ENCODE measurements around a stretch of chr1.

DNA sequence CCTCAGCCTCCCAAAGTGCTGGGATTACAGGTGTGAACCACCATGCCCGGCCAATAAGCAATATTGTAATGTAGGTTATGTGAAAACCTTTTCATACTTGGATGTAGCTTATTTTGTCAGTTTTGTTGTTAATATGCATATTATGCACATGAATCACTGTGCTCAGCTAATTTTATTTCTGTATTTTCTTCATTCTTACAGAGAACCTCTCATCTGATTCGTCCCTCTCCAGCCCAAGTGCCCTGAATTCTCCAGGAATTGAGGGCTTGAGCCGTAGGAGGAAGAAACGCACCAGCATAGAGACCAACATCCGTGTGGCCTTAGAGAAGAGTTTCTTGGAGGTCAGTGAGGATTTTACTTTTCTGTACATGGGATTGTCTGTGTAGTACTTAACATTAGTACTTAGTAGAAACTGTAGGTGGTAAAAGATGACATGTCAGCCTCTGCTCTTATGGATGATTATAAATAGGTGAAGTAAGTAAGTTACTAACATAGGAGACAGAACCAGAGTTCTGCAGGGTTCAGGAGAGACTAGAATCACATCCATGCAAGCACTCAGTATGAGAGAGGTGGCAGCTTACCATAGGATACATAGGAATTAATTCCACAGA lies 120.4 kb downstream of the CD247 start:
- CAGE, long polyA plus RNA = no peak
- RRBS = no CpG with 5 or more reads among the region's 5 CpGs

DNA sequence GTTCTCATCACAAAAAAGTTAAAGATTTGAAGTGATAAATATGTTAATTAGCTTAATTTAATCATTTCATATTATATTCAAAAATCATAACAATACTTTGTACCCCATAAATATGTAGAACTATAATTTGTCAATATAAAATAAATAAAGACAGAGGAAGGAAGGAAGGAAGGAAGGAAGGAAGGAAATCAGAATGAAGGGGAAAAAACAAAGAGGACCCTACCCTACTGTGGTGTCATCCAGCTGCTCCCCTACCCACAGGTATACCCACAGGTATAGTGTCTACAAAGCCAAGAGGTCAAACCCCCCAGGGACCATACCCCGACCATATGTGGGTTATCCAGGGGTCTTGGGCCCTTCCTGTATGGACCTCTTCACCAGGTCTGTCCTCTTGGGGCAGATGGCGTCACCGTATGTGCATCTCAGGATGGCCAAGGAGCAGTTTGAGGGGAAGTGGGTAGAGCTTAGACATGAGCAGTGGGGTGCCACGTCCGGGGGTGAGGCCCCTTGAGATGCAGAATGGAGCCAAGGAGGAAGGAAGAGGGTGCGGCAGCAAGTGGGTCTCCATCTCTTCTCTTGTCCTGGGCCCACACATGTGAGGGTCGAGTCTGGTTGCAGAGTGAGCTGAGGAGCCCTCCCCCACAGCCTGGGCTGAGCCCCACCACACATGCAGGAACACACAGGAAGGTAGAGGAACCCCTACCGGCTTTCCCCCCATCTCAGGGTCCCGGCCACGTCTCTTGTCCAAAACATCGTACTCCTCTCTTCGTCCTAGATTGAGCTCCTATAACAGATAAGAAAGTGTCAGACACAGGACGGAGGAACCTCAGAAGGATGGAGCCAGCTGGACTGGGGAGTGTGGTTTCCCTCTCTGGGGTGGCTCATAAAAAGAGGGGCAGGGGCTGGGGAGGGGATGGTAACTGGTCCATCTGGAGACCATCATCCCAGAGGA lies 80.2 kb downstream of the CD247 start:
- CAGE, long polyA plus RNA = no peak
- RRBS = 65% methylated on average over 1 of the region's 13 CpGs

- CAGE, long polyA plus RNA = no peak
- RRBS = no CpG with 5 or more reads among the region's 5 CpGs
Observed at GRCh38 chr1:167515243-167515894, 3.0 kb downstream of the CD247 start.

DNA sequence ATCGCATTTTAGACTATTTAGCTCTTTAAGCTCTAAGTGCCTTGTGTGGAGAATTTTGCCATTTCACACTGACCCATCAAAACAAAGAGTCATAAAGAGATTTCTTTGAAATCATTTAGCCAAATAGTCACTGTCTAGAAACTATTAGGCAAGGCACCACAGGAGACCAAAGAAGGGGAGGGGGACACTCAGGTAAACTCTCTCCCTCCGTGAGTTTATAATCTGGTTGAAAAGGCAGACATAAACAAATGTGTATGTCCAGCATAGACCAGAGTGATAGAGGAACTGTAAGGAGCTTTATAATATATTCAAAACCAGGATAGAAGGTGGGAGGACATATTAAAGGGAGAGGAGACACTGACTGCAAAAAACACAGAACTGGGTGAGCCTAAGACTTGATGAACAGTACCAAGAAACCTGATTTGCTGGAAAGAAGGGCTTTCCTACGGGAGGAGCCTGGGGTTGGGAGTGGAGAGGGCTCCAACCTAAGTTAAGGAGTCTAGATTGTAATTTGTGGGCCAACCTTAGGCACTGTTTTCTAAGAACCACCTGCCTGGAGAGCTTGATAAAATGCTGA lies 4.7 kb downstream of the CREG1 start:
- CAGE, long polyA plus RNA = no peak
- RRBS = no CpG with 5 or more reads among the region's 3 CpGs

- CAGE, long polyA plus RNA = no peak
- RRBS = no CpG with 5 or more reads among the region's 8 CpGs
Observed at GRCh38 chr1:167681486-167682322, 40.1 kb upstream of the MPZL1 start.

- CAGE, long polyA plus RNA = no peak
- RRBS = 22% methylated on average over 3 of the region's 31 CpGs
Observed at GRCh38 chr1:167696893-167698191, 24.4 kb upstream of the MPZL1 start.

DNA sequence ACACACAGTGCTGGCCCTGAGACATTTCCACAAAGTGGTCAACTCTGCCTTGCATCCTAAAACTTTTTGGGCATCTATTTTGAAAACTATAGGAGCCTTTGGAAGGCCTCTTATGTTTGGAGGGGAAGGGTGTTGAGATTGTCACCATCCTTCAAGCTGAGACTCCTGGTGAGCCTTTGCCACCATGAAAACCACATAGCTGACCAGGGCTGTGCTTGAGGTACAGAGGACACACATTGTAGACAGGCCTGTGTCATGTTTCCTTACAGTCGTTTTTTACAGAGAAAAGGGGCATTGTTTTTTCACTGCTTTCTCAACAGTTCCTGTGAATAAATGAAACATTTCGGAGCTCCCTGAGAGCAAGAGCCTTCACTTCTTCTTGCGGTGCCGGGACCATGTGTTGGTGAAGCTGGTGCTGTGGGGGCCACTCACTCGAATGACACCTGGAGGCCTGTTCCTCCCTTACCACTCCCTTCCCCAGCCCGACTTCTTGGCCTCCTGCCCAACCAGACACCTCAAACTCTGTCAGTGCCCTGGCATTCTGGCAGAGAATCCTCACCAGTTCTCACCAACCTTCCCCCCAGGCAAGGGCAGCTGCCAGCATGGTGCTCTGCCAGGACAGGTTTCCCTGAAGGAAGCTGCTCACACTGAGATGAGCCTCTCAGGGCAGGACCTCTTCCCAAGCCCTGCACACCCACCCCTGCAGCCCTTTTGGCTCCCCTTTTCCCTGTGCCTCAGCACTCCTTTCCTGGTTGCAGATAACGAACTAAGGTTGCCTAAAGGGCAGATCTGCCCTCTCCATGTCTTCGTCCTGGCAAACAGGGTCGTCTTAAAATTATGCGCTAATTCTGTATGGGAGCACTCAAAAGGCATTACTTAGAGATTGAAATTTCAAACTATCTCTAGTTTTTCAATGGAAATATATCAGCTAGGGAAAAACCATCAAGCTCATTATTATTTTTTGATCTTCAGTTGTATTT lies 68.3 kb downstream of the MPZL1 start:
- CAGE, long polyA plus RNA = no peak
- RRBS = no CpG with 5 or more reads among the region's 10 CpGs

DNA sequence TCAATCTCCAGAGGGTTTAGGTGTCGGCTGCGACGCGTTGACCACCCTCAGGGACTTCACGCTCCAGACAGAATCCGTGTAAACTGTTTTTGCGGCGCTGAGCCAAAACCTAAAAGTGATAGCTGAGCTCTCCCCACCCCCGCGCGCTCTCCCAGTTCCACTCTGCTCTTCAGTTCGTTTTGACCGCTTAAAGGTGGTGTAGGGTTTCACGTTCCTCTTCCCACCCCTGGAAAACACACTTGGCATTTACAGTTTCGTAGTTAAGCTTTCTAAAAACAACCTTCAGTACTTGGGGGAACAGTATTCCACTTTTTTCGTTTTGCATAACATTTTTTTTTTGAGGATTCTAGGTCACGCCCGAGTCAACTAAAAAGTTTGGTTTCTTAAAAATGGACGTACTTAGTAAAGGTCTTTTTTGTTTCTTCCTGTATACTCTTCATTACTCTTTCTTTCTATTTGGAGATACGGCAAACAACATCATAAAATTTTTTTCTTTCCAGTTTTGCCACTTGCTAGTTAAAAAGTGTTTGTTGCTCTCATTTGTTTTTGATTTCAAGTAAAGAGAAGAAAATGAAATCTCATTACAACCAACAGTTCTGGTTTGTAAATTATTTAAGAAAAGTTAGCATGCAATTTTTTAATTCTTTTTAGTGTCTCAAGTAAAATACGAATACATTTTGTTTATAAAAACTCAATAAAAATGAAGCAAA lies 701 bp upstream of the MPC2 start:
- CAGE, long polyA plus RNA = no peak
- RRBS = no CpG with 5 or more reads among the region's 21 CpGs

DNA sequence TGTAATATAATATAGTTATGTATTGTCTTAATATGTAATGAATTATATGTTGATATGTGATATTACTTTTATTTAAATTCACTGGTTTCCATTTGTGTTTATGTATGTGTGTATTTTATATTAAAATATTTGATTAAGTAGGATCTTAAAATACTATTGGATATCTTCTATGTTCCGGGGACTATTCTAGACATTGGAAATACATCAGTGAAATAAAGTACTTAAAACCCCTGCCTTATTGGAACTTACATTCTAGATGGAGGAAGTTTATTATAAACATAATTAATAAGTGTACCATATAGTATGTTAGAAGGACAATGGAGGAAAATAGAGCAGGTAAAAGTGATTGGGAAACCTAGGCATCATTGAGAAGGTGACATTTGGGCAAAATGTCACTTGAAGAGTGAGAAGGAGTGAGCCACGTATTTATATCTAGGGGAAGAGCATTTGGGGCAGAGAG lies 97.0 kb downstream of the GPR161 start:
- CAGE, long polyA plus RNA = no peak
- RRBS = no CpG with 5 or more reads among the region's 2 CpGs

GRCh38 chr1:168089487-168090122 lies 47.1 kb downstream of the GPR161 start:
- CAGE, long polyA plus RNA = no peak
- RRBS = no CpG with 5 or more reads among the region's 10 CpGs

GRCh38 chr1:168243038-168244095 lies 17.6 kb downstream of the SFT2D2 start:
- CAGE, long polyA plus RNA = no peak
- RRBS = no CpG with 5 or more reads among the region's 7 CpGs

- CAGE, long polyA plus RNA = no peak
- RRBS = no CpG with 5 or more reads among the region's 3 CpGs
Observed at GRCh38 chr1:168307930-168308477, 27.3 kb downstream of the TBX19 start.

GRCh38 chr1:168362801-168363187 lies 82.1 kb downstream of the TBX19 start:
- CAGE, long polyA plus RNA = no peak
- RRBS = no CpG with 5 or more reads among the region's 5 CpGs

- CAGE, long polyA plus RNA = no peak
- RRBS = no CpG with 5 or more reads among the region's 3 CpGs
Observed at GRCh38 chr1:168607798-168608366, 31.5 kb downstream of the XCL1 start.

DNA sequence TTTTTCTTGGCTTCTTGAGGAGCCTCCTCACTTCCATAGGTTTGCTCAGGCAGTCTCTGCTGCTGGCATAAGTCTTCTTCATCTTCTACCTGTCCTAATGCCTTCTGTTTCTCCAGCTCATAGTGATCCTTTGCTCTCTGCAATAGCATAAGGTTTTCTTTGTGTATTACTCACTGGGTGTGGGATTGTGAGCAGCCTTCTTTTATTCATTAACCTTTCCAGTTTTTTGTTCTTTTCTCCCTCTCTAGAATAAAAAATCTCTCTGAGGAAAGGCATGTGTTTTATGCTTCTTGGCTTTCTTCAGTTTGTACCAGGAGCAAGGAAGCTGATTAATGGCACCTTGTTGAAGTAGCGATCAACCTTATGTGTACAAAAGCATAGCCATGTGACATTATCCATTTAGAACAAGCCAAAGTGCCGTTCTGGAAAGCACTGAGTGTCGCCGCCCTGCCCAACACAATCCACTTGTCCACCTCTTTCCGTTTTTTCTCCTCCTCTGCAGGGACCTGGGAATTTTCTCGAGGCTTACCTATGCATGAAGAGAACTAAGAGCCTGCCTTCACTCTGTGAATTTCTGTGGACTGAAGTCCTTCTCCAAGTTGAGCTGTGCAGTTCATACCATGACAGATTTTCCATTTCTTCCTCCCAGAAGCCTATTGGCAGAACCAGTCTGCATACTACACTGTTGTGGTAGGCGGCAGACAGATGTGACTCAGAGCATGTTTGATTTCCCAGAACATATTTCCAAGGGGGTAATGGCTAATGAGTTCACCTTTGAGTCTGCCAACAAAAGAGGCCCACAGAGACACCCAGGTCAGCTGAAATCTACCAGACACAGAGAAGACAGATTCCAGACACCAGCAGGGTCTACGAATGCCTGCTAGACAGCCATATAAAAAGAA lies 39.0 kb downstream of the DPT start:
- CAGE, long polyA plus RNA = no peak
- RRBS = no CpG with 5 or more reads among the region's 8 CpGs

DNA sequence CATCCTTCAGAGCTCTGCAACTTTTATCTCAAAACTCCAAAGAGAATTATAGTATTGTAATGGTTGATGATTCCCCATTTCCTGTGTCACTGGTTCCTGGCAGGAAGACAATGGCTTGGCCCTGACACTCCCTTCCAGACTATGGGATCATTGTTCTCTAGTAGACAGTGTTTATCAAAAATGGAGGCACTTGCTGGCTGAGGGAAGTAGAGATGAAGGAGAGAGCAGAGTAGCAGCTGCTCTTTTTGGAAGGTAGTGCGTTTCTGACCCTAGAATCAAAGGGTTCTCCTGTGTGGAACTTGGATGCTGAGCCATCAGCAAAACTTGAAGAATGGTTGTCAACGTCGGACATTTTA lies 145.9 kb upstream of the ATP1B1 start:
- CAGE, long polyA plus RNA = no peak
- RRBS = no CpG with 5 or more reads among the region's 3 CpGs

- CAGE, long polyA plus RNA = no peak
- RRBS = 3% methylated on average over 7 of the region's 22 CpGs
Observed at GRCh38 chr1:169107028-169107434, 541 bp downstream of the ATP1B1 start.

DNA sequence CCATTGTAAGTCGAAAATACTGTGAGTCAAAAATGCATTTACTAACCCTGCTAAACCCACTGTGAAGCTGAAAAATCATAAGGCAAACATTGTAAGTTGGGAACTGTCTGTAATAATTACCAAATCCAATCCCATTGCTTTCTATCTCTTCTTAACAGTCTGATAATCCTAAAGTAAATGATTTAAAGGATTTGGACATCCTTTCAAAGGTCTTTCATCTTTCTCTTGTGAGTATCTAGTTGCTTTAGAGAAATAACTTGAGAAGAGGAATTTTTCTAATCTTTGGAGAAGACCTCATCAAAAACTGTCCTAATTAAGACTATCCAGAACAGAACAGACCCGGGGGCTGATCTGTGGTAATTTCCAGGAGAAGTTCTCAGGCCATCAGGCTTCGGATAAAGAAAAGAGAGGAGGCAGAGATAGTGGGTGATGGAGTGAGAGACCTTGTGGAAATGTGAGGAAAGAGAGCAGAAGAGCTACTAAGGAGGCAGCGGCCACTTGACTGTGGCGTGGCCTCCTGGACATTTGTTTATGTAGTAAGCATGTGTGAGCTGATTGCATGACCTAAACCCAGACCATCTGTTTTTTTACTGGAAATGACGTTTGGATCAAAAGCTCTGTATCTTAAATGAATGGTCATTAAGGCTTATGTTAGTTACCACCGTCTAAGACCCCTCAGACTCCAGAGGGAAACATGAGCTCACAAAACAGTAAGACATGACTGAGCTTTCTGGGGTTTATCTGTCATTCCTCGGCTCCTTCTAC lies 13.4 kb downstream of the ATP1B1 start:
- CAGE, long polyA plus RNA = no peak
- RRBS = no CpG with 5 or more reads among the region's 8 CpGs

GRCh38 chr1:169124557-169125302 lies 18.2 kb downstream of the ATP1B1 start:
- CAGE, long polyA plus RNA = no peak
- RRBS = no CpG with 5 or more reads among the region's 4 CpGs

DNA sequence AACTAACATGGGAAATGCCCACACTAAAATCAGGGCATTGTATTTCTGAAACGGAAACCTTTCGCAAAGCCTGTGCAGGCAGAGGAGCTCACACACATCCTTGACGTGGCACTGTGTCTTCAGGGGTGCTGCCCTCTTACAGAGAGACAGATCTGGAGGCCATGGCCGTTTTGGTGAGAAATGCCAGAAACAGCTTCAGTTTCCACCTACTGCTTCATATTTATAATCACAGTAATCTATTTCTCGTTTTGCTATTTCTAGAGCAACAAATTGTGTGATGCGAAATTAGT lies 26.8 kb downstream of the ATP1B1 start:
- CAGE, long polyA plus RNA = no peak
- RRBS = no CpG with 5 or more reads among the region's 6 CpGs